Left ventricle myocardium (tissue), 1 donor: ENCODE results near the genes RAB2B, METTL3, SALL2, OR10G3 and OR4E2.

DNA sequence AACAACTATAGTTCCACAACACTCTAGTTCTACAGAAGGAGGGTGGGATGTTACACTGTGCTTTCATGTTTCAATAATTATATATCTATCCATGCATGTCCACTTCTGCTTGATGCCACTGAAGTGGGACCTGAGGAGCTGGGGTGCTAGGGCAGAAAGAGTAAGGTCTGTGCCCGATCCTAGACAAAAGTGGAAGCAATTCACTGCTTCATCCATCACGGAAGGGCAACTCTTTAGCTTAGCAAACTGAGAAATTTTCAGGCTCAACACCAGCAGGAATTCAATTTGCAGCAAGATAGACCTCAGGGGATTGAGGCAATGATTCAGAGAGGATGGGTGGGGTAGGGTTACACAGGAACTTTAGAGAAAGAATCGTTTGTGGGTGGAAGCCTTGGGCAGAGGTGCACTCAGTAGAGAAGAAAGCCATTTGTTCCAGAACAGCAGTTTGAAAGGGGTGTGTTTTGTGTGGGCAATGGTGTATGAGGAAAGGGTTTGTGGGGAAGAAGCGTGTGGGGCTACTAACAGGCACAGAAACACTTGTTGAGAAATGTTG is 20.3 kb downstream of the PNP start:
- PRO-cap = no peak

- PRO-cap = no peak
These were observed 24.5 kb downstream of the PNP start for GRCh38 chr14:20493662-20494150.

DNA sequence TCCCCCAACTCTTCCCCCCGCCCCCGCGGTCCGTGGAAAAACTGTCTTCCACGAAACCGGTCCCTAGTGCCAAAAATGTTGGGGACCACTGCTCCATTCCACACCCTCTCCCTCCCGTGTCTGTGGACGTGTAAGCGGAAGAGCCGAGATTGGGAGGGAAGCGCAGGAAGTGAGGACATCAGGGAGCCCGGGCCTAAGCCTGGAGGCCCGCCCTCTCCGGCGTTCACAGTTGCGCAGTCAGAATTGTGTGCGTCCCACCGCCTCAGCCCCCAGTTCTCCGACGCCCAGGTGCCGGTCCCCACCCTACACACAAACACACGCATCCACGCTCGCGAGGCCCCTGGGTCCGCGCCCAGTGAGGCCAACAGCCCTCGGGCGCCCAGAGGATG is 1.7 kb upstream of the RNASE4 start:
- PRO-cap = bidirectional peak, plus-strand start at position 226 of the sequence, minus-strand start at position 122 of the sequence

DNA sequence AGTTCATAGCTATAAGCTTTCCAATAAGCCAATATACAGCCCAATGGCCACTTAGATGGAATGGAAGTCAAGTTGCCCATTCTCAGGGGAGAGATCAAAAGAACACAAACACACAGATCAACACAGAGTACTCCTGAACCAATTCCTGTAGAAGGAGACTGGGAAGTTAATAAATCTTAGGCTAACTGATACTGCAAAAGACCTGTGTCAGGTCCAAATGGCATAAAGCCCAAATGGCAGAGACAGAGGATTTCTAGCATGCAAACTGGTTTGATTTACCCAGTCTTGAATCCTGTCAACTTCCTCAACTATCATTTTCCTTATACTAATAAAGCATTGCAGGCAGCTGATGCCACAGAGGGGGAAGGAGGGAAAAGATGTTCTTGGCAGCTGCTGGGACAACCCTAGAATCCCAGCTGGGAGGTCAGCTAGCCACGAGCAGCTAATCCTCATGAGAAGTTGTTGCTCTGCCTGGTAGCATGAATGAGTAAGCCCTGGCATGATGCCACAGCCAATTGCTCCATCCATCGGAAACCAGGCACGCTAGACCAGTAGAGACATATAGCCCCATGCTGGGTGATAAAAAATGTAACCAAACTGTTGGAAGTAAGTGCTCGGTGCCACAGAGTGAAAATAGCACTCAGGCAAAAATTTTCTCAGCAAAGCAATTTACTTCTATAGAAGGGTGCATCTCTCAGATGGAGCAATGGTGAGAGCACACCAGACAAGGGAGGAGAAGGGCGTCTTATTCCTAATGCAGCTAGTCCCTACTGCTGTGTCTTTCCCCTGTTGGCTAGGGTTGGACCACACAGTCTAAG is 26.2 kb downstream of the ANG start:
- PRO-cap = no peak

DNA sequence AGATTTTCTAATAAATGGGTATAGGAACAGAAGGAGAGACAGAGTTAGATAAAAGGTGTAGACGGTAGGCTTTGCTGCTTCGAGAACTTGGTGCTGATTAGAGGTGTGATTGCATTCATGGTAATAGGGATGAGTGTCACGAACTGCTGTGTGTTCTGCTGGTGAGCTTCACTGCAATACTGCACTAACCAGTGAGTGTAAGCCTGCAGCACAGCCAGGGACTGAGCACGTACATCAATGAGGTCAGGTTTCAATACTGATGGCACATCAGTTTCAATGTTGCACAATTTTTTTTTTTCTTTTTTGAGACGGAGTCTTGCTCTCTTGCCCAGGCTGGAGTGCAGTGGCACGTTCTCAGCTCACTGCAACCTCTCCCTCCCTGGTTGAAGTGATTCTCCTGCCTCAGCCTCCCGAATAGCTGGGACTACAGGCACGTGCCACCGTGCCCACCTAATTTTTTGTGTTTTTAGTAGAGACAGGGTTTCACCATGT is 24.9 kb upstream of the EDDM3A start:
- PRO-cap = no peak

GRCh38 chr14:20800857-20801349 is 1.7 kb downstream of the RNASE1 start:
- PRO-cap = no peak

- PRO-cap = no peak
These were observed 42.4 kb upstream of the RNASE3 start for GRCh38 chr14:20848599-20849375.

DNA sequence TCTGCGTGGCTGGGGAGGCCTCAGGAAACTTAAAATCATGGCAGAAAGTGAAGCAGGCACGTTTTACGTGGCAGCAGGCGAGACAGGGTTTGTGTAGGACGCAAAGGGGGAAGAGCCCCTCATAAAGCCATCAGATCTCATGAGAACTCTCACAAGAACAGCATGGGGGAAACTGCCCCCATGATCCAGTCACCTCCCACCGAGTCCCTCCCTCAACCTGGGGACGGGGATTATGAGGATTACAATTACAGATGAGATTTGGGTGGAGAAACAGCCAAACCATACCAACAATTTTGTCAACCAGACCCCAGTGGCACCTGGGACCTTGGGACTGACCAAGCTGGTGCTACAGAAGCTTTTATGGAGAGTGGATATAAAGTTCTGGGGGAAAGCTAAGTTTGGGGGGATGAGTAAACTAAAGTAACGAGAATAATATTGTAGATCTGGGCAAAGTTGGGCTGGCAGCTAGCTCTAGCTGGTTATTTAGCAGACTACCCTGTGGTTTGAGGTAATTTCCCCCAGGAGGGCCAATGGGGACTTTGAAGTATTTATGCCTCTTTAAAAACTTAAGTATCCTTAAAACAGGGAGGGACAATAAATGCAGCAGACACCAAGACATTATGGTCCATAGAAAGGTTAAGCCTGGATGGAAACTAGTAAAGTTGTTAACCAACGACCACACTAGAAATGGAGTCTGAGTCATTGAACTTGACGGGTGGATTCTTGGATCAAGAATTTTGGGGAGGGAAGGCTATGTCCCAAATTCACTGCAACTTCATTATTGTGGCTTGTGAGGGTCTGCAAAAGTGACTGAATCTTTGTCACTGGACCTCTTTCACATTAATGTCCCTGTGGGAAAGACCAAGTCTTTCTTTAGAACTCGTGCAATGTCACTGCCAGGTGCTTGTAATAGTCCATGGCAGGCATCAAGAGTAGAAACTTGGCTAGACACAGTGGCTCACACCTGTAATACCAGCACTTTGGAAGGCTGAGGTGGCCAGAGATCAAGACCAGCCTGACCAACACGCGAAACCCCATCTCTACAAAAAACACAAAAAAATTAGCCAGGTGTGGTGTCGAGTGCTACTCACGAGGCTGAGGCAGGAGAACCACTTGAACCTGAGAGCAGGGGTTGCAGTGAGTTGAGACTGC is 48.4 kb upstream of the OR5AU1 start:
- PRO-cap = no peak

DNA sequence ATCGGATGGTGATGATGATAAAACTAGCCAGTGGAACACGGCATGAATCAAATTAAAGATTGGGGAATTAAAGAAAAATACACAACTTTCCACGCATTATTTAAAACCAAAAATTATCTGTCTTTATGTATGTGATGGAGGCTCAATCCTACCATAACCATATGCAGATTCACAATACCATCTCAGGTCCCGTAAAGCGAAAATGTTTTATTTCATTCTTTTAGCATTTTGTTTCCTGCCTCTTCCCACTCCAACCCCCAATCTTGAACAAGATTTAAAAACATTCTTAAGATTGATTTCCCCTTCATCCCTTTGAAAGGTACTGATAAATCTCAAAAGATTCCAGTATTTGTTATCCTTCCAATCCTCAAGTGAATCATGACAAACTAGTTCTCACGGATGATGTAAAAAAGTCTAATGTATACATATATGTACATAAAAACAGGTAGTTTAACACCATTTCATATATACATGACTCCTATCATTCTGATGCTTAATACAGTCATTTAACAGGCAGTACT is 34.2 kb downstream of the HNRNPC start:
- PRO-cap = no peak

DNA sequence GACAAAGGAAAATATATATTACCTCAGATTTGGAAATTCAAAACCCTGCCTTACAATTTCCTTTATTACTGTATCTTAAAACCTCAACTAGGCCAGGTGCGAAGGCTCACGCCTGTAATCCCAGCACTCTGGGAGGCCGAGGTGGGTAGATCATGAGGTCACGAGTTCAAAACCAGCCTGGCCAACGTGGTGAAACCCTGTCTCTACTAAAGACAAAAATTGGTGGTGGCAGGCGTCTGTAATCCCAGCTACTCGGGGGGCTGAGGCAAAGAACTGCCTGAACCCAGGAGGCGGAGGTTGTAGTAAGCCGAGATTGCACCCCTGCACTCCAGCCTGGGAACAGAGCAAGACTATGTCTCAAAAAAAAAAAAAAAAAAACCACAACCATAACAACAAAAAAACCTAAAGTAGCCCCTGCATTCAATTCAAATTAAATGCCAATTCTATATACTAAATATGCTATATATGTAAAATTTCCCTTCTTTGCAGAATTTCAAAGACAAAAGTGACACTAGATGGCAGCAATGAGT is 28.3 kb downstream of the HNRNPC start:
- PRO-cap = no peak

DNA sequence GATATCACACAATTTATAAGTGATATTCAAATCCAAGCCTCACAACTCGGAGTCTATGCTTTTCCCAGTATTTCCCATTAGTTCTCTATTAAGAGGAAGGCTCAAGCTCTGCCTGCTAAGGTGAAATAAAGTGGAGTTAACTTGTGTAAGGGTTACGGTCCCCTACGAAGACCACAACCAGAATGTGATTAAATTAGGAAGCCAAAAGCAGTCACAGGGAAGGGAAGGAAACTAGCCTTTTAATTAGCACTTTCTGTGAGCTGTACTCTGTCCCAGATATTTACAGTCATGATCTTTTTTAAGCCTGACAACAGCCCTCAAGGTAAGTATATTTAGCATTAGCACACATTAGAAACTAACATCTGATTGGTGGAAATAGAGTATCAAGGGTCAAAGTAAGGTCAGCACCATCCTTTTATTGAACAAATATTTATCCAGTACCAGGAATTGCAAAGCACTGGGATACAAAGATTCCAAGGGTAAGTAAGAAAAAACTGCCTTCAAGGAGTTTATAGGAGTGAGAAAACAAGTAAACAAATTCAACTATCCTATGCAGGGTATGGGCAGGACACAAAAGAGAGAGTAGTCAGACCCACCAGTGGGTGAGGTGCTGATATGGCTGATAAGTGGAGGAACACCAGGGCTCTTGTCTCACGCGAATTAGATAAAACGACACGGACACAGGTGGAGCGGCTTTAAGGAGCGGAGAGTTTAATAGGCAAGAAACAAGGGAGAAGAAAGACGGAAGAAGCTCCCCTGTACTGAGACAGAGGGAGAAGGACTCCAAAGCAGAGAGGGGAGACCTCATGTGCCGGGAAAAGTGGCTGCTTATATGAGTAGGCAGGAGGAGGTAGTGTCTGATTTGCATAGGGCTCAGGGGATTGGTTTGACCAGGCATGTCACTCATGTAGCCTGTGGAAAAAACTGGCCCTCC is 28.3 kb downstream of the RPGRIP1 start:
- PRO-cap = bidirectional peak, plus-strand start outside the sequence, minus-strand start at position 822 of the sequence

DNA sequence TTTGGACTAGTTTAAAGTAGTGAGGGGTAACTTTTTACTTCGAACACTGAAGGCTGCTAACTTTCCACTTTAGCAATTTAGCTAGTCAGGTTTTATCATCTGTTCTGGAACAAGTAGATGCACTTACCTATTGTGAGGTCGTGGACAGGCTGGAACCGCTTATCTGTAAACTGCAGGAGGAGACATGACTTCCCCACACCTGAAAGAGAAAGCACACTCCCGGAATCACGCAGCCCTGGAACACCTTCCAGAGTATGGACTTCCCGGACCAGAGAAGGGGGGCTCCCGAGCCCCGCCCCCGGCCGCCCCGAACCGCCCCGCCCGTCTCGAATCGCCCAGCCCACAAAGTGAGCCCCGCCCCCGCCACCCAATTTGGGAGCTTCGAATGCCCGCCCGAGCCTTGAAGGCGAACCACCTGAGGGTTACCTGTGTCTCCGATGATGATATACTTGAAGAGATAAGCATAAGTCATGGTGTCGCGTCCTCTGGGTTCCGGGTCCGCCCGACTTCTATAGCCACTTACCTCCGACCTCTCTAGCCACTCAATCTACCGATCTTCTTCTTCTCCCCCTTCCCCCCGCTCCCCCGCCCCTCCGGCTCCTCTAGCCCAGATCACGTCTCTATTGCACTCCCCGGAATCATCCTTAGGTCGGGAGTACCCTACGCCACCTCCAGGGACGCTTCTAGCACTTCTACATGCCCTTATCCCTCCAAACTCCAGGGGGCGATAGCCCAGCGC is at the start of gene RAB2B:
Gene RAB2B (minus strand): TSS at position 559 of the 739 bp plus-strand sequence.
- PRO-cap = bidirectional peak, plus-strand start at position 370 of the sequence, minus-strand start at position 256 of the sequence; bidirectional peak, plus-strand start outside the sequence, minus-strand start at position 511 of the sequence

GRCh38 chr14:21510271-21511401 is at the start of gene METTL3:
METTL3 (minus strand) TSS chr14:21511340.
- PRO-cap = bidirectional peak, plus-strand start at chr14:21511553, minus-strand start at chr14:21511339

GRCh38 chr14:21514052-21514615 is 3.0 kb upstream of the METTL3 start:
- PRO-cap = no peak

DNA sequence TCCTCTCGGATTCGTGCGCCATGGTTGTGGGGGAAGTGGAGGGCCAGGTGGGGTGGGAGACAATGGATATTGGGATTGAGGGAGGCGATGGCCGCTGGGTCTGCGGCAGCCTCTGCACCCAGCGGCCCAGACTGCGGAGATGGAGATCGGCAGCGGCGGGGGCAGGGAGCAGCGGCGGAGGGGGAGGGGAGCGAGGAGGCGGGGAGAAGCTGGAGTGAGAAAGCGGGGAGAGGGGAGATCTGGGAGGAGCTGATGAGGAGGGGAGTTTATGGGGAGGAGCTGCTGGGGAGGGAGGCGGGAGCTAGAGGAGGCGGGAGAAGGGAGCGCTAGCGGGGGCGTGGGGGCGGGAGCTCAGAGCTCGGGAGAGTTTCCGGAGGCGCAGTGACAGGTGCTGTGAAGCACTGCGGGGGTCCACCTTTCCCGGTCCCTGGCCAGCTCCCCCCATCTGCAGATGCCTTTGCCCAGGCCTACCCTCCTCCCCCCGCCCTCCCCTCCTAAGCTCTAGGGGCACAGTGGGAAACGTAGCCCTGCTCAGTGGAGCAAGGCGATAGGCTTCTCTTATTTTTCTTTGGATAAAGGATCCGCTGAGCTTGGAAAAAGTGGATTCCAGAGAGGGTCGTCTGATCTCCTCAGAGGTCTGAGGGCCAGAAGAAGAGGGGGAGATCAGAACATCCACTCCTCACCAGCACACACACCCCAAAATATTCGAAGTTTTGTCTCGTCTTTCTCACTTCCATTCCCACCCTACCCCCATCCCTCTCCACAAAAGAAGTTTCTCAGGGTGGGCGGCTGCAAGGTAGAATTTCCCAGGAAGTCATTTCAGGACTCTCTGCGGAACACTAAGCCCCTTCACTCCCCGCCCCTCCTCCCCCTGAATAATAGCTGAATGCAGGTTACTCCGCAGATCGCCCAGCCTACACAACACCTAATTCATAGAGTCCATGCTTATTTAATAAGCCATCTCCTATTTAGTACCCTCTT is at the start of gene SALL2:
Gene SALL2 (minus strand): TSS at position 241 of the 981 bp plus-strand sequence.
- PRO-cap = bidirectional peak, plus-strand start at position 354 of the sequence, minus-strand start at position 141 of the sequence

- PRO-cap = no peak
These were observed 898 bp upstream of the SALL2 start for GRCh38 chr14:21527087-21527401.

- PRO-cap = no peak
These were observed 22.6 kb downstream of the OR10G3 start for GRCh38 chr14:21557202-21557727.

DNA sequence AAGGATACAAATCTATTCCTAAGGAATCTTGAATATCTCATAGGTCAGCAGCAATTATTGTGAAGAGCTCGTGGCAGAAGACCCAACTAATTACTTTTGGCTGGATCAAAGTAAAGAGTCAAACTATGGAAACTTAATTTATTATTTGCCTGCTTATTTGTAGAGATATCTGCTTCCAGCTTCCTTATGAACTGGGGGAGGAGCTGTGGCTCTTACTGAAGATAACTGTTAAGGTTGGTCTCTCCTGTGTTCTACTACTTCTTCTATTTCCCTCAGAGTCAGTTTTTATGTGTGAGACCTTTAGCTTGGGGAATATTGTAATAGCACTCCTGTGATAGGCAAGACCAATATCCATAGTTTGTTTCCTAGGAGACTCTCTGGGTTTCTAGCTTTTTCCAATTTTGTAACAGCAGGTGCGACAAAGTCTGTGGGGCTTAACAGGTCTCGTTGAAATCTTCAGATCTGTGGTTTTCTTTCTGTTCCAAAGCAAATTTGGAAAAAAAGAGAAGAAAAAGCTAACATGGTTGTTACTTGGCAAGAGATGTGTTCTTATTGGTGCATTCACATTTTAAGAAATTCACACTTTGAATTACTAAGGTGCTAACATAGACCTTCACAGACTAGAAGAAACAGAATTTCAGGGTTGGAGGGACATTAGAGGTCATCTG is at the start of gene OR10G3:
Gene OR10G3 (minus strand): TSS at position 244 of the 668 bp plus-strand sequence.
- PRO-cap = no peak

- PRO-cap = no peak
These were observed at the start of gene OR4E2 for GRCh38 chr14:21653677-21653885. OR4E2 (plus strand) TSS chr14:21653835.

DNA sequence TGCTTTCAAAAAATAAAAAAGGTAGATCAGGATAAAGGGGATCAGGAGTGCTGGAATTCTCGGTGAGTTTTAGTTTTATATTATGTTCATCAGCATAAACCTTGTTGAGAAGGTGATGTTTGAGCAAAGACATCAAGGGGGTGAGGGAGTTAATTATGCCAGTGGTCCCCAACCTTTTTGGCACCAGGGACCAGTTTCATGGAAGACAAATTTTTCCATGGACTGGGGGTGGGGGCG is 6.2 kb downstream of the OR4E2 start:
- PRO-cap = no peak